Skin of body (tissue), 2 donors: ENCODE measurements around the gene TMEM11.

- RAMPAGE, long total RNA, result start-site peak on the minus strand at chr17:19383991-19384575, 305 and 54 reads in 2 replicates
Measured at GRCh38 chr17:19383562-19384553, 3.1 kb downstream of the MFAP4 start.

GRCh38 chr17:19448370-19449477 lies 37.7 kb downstream of the RNF112 start:
- RAMPAGE, long total RNA, result no peak

DNA sequence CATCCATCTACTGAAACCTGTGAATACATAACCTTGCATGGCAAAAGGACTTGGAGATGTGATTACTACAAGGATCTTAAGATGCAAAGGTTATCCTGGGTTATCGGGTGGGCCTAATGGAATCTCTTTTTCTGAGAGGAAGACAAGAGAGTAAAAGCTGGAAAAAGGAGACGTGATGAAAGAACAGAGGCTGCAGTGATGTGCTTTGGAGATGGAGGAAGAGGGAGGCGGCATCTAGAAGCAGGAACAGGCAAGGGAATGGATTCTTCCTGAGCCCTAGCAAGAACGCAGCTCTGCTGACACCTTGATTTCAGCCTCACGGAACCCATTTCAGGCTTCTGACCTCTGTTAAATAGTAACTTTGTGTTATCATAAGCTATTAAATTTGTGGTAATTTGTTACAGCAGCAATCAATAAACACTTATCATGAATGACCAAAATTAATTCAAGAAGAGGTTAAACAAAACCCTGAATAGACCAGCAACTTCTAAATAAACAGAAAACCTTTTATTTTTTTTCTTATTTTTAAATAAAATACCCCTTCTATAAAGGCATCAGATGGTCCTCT lies 4.2 kb upstream of the SLC47A1 start:
- RAMPAGE, long total RNA, result no peak

DNA sequence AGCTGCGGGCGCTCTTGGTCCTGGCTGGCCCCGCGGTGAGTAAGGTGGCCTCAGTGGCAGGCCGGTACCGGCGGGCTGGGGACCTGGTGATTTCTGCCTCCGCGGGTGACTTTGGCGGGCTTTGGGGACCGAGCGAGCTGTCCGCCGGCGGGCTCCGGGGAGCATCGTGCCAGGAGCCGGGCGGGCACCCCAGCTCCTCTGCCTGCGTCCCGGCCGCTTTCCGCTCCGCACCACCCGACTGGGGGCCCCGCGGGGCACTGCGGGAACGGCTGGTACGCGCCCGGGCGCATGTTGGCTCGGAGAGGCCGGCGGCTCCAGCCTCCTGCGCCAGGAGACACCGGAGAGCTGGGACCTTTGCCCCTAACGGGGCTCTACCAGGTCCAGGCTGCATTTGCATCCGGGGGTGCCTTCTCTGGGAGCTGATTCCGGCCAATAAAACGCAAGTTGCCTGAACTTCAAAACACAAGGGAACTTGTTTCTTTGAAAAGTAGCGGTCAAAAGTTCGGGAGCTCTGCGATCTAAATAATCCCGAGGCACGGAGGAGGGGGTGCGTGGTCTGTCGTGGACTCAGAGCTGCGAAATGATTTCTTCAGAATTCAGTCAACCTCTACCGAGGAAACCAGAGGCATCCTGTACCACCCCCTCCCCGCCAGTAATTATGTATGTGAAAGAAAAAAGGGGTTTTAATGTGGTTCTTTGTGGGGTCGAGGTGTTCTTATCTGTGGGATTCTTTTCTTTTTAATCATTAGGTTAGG lies 563 bp downstream of the SLC47A1 start:
- RAMPAGE, long total RNA, result no peak

DNA sequence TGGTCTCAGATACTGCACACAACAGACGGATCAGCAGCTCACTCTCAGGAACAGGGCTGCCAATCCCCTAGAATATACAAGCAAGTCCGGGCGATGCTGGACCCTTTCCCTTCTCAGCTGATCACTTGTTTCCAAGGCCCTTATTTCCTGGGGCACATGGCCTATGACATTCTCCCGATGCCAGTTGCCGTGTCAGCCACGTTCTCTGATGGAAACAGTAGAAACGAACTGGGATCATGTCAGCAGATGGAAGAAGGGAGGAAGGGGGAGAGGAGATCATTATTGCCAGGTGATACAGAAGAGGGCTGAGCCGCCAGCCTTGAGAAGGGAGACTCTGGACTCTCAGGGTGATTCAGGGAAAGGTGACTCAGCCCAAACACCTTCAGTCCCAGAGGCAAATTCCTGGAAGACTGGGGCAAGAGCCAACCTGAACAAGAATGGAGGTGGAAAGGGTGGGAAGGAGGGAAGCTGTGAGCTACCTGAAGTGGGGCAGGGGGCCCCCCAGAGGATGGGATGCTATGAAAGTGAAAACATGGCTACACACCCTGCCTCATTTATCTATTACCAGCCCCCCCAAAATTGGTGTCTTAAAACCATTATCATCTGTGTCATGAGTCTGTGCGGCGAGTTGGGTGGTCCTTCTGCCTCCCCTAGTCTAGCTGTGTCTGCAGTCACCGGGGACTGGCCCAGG lies 2.9 kb upstream of the SLC47A2 start:
- RAMPAGE, long total RNA, result no peak

DNA sequence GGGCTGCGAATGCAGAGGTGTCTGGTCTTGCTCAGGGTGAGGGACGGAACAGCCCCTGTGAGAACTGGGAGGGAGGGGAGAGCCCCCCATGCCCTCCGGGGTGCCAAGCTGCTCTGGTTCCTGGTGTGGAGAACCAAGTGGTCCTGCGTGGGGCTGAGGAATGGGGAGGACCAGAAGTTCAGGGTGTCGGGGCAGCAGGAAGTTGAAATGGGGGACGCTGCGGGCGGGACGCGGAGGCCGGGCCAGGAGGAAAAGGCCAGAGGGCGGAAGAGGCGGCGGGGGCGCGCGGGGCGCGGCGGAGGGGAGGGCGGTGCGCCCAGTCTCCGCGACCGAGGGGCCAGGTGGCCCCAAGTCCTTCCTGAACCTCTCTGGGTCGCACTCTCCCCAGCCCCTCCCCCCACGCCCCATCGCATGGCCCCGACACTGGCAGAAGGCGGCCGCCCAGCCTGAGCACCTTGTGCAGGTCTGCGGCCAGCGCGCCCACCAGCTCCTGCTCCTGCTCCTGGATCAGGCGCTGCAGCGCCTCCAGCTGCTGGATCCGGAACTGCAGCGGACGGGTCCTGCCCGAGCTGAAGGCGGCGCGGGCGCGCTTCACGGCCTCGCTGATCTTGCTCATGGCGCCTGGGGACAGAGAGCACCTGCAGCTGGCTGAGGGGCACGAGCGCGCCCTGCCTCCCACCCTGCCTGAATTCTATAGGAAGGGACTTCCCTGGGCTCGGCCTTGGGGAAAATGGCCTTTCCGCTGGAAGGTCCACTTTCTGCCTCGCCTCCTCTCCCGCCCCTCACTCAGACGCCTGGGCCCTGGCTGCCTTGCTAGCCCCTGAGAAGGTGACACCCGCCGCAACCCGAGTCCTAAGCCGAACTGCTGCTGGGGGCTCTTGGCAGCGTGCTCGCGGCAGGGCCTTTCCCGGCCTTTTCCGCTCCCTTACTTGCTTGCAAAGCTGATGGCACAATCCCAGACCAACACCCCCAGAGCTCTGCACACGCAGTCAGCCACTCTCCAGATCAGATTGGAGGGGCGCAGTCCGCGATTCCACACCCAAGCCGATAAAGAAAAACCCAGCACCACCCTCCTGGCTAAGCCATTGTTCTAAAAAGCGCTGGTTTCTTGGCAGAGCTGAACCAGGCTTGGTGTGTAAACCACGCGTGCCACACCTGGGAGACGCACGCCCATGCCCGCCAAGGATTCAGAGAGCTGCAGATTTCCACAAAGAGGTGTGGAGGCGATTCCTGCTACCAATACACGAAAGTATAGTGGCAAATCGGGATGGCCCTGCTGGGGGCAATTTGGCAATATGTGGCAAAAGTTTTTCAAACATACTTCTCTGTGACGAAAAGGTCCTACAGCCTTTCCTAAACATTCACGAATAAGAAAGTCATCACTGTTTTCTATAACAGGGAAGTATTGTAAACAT lies 3.1 kb downstream of the ALDH3A1 start:
- RAMPAGE, long total RNA, result no peak

GRCh38 chr17:19896958-19897616 lies 29.4 kb upstream of the ULK2 start:
- RAMPAGE, long total RNA, result no peak

DNA sequence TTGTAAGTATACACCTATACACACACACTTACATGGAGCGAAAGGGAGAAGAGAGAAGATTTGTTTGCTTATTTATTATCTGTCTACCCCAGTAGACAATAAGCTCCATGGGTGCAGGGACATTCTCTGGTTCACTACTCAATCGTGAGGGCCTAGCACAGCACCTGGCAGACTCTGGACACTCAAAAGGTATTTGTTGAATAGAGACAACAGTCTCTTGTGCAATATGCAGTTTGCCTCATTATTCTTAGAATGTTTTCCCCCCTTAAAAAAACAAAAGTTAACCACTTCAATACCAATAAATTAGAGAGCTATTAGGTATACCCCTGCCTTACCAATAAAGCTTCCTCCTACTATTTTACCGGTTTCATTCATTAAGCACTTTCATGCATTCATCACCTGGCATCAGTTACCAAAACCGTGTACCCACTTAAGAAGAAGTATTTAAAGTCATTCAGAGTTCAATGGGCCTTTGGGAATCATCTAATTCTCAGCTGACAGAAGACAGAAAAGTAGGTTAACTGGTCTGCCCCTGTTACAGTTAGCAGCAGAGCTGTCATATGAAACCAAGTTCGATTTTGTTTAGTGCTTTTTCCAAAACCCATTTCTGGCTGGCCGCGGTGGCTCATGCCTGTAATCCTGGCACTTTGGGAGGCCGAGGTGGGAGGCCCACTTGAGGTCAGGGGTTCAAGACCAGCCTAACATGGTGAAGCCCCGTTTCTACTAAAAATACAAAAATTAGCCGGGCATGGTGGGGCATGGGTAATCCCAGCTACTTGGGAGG lies 1.8 kb downstream of the AKAP10 start:
- RAMPAGE, long total RNA, result no peak

DNA sequence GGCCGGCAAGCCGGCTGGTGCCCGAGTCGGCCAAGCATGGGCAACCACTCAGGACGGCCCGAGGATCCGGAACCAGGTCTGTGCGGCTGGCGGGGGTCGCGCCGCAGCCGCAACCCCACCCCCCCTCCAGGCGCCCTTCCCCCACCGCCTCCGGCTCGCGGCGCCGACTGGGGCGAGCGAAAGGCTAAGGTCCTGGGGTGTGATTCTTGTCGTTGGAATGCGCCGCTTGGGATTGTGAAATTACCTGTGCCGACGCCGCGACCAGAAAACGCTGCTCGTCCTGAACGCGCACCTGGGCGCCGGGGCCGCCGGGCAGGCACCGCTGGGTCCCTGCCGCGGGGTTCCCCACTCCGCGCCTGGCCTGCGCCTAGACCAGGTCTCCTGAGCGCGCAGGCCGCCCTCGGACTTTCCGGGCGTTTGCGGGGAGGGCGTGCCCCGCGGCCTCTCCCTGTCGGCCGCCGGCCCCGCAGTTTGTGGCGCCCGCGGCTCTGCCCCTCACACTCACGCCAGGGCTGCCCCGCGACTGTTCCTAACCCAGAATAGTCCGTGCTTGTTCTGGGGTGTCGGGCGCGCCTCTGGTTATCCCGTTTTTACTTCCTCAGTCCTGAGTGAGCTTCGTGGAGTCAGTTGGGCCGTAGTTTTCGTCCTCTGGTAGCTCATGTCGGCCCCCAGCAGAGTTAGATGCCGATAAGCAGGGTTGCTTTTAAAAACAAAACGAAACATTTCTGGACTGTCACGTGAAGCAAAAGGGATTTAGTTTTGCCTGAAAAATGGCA lies 147.2 kb downstream of the SPECC1 start:
- RAMPAGE, long total RNA, result no peak

GRCh38 chr17:20263460-20264004 lies 203.8 kb downstream of the LGALS9B start:
- RAMPAGE, long total RNA, result no peak

DNA sequence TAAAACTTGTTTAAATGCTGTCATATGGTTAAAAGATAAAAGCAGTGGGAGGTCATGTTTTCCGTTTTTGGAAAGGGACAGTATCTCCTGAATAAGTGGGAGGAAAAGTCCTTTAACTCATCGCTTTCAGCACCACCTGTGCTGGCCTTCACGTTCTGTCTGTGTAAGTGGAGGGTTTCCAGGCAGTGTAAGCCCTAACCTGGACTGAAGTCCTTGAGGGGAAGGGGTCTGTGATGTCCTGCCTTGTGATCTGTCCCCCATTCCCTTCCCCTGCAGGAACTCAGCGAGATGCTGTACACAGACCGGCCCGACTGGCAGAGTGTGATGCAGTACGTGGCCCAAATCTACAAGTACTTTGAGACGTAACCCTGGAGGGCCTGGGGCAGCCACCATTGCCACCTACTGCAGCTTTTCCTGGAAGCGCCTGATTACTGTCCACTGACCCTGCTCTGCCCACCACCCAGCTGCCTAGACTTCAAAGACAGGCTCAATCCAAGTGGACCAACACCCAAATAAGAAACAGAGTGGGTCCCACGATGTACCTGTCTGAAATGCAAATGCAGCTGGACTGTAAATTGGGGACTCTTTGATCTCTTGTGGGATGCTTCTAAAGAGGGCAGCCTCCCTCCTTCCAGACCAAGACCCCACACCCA lies 153.5 kb downstream of the LGALS9B start:
- RAMPAGE, long total RNA, result no peak

DNA sequence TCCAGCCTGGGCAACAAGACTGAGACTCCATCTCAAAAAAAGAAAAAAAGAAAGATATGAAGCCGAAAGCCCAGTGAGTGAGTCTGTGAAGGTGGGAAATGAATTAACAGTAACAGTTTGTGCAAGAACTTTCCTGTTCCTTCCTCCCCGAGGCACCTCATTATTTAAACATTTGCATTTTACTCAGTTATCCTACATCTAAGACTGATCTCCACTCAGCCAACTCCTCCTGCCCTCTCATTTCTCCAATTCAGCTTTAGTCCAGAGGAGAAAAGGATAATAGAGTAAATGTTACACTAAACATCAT lies 85.0 kb downstream of the USP22 start:
- RAMPAGE, long total RNA, result no peak

GRCh38 chr17:21004712-21005972 lies 37.7 kb downstream of the USP22 start:
- RAMPAGE, long total RNA, result no peak

DNA sequence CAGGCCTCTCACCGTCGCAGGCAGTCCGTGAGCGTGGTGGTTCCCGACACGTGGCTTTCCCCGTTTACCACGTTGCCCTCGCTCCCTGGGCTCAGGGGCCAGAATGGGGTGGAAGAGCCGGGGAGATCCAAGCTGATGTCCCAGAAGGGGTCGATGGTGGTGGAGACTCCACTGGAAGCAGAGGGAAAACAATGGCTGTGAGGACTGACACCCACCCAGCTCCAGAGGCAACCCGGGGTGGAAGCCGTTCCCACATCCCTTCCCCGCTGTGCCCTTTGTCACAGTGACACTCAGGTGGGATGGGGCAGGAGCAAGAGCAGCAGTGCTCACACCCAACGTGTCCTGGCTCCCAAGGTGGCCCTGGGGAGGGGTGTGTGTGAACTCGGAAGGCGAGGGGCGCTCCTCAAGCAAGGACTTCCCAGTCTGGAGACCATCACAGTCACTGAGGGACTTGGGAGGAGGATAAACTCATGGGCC lies 31.6 kb downstream of the USP22 start:
- RAMPAGE, long total RNA, result no peak

- RAMPAGE, long total RNA, result no peak
Measured at GRCh38 chr17:21016937-21017333, 25.9 kb downstream of the USP22 start.

- RAMPAGE, long total RNA, result no peak
Measured at GRCh38 chr17:21034021-21034897, 8.6 kb downstream of the USP22 start.

DNA sequence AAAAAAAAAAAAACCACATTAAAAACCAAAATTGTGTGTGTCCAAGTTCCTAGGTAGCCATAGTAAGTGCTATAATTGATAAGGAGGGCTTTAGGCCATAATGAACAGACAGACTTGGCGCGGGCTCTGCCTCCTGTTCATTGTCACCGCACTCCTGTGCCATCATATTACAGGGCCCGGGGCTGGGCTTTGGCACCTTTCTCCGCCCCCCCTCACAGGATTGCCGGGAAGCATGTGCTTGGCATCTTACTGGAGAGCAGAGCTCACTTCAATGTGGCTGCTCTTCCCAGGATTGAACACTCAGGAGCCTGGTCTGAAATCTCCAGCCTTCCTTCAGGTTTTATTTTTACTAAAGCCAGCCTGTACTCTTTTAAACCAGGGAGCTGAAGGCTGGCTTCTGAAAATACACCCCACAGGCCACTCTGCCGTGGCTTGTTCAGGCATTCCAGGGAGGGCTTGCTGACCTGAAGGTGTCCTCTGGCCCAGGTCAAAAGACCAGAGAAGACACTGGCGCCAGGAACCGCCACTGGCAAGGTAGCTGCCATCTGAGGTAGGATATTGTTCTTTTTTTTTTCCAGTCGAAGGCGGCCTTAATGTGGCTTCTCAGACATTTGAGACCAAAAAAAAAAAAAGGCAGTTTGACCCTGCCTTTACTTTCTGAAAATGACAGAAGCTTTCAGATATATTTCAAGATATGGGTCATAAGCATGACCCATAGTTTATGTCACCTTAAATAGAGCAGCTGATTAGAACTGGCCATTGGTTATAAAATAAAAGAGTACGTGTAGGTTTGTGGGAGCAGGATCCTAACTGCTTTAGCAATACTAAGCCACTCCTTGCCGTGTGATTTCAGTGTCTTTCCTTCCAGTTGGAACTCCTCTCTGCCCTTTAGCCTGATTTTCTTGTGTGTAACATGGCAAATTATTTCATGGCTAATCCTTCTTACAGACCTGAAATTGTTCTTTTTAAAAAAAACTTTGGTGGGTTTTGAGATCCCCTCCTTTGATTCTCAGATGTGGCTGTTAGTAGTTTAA lies 39.5 kb downstream of the DHRS7B start:
- RAMPAGE, long total RNA, result no peak

DNA sequence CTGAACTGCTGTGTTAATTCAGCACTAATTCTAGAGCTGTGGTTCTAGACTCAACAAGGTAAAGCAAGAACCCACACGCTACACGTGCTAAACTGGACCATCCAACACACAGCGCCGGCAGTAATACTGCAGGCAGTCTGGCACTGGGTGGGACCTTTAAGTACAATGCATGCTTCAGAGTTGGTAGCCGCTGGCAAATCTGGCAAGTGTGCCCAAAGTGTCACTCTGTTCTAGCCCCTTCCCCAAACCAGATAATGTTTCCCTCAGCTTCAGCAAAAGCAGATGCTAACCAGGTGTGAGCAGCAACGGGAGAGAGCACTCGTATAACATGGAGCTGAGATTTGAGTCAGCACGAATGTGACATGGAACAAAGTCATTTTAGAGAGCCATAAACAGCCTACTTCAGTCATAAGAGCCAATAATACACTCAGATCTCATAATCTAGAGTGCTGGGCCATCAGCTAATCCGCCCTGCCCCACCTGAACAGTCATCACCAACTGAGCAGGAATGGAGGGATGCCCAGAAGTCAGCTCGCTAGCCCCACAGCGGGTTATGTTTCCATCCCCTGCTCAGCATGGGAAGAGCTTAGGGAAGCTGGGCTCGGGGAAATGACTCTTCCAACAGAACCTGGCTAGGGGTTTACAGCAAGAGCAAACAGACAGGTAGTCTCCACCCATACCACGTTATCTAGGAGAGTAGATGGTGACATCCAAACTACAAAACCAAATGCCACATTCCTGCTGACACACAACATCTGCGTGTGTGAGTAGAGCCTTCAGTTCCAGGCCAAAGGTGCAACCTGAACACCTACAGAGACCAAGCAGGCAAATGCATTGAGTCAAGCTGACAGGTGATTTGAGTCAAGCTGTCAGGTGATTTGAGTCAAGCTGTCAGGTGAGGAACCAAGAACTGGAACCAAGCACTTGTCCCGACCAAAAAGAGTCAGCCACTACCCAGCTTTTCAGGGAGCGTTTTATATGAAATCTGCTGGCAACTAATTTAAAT lies 2.2 kb downstream of the TMEM11 start:
- RAMPAGE, long total RNA, result no peak

- RAMPAGE, long total RNA, result no peak
Measured at GRCh38 chr17:21214066-21214252, at the start of gene TMEM11. Gene TMEM11, minus strand, starts transcription at chr17:21214161.

- RAMPAGE, long total RNA, result no peak
Measured at GRCh38 chr17:21242958-21243437, 10.2 kb downstream of the NATD1 start.